Lower leg skin (tissue), 2 donors: Measurements from ENCODE around the genes TANGO2 and SNAP29.

GRCh38 chr22:19963877-19964490 is 22.4 kb upstream of the TXNRD2 start:
- PRO-cap: no peak
- RAMPAGE, long total RNA, 2 experiments: no peak in any of the 2 experiments

DNA sequence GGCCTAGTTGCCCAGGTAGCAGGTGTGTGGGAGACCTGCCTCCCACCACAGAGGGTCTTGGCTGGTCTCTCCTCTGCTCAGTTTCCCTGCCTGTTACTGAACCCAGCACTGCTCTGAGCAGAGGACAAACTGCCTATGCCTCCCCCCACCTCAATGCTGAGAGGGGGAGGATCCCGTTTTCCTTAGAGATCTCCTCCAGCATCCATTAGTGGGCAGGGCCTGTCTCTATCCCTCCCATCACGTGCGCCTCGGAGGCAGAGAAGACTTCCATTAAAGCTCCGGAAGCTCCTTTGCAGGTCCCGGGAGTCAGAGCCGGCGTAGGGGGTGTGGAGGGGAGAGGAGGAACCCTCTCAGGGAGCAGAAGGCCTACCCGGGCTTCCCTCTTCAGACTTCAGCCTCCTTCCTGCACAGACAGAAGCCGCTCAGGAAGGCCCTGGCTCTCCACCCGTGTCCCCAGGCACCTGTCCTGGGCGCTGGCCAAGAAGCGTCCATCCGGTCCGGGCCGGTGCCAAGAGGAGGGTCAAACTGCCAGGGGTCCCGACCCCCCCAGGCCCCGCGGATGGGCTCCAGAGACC is 30.3 kb downstream of the ARVCF start:
- PRO-cap: unidirectional peak, plus-strand start at position 293 of the sequence
- RAMPAGE, long total RNA, 2 experiments: no peak in any of the 2 experiments

DNA sequence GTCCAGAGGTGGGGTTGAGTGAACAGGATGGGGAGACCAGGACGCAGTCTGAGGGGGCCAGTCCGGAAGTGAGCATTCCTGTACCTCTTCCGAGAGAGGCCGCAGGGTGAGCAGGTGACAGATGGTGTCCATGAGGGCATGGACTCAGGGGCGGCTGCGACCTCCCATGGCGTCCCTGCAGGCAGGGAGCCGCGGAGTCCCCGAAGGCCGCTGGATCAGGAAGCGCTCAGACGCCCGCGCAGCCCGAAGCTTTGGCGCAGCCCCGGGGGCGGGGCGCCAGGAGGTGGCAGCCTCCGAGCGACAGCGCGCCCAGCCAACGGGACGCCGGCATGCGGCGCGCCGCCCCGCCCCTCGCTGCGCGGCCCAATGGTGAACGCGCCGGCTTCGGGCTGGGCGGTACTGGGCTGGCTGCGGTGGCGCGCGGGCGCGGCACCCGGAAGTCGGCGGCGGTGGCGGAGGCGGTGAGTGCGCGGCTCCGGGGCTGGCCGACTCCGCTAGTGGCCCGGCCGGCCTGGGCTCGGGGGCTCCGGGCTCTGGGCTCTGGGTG is at the start of gene TANGO2:
TSS of gene TANGO2 (plus strand) at position 437 of the 547 bp plus-strand sequence.
- PRO-cap: bidirectional peak, plus-strand start at position 438 of the sequence, minus-strand start at position 217 of the sequence
- RAMPAGE, long total RNA, 2 experiments: start-site peak on the plus strand in 1 of 2 experiments, centred at position 439 of the sequence, 52 reads per replicate

- PRO-cap: no peak
- RAMPAGE, long total RNA, 2 experiments: no peak in any of the 2 experiments
These were observed 2.0 kb downstream of the TANGO2 start for GRCh38 chr22:20022911-20023296.

DNA sequence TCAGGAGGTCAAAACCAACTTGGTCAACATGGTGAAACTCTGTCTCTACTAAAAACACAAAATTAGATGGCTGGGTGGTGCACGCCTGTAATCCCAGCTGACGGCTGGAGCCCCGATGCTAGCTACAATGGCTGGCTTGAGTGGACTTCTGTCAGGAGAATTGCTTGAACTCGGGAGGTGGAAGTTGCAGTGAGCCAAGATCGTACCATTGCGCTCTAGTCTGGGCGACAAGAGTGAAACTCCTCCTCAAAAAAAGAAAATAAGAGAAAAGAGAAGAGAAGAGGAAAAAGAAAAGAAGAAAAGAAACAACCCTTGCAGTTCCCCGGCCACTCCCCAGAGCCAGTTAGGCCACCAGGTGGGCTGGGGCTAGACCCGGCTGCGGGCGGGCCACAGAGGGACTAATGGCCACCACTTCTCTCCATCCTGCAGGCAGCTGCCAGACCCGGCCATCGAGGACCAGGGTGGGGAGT is 17.1 kb upstream of the DGCR8 start:
- PRO-cap: no peak
- RAMPAGE, long total RNA, 2 experiments: no peak in any of the 2 experiments

DNA sequence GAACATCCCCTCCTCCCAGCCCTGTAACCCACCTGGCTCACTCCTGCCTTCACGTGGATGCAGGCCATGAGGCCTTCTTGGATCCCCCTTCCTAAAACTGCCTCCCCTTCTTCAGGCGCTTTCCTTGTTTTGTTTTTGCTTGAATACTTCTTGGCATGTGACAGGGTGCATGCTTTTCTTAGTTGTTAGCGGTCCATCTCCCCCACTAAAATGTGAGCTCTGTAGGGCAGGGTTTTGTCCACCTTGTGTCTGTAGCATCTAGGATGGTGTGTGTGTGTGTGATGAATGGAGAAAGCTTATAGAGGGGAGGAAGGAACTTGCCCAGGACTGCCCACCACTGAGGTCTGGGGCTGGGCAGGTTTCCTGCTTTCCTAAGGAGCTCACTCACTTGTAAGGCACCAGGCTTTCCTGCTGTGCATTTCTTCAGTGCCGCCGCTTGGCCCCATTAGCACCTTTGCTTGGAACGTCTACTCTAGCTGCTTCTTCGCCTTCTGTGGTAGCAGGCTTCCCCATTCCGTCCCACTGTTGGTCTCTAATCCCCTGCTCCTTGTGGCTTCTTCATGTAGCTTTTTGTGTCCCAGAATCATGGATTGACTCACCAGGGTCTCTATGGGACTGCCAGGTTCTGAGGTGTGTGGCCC is 3.2 kb downstream of the DGCR8 start:
- PRO-cap: no peak
- RAMPAGE, long total RNA, 2 experiments: no peak in any of the 2 experiments

- PRO-cap: no peak
- RAMPAGE, long total RNA, 2 experiments: no peak in any of the 2 experiments
These were observed 8.5 kb upstream of the RANBP1 start for GRCh38 chr22:20107193-20107973.

GRCh38 chr22:20128614-20129319 is 2.8 kb upstream of the ZDHHC8 start:
- PRO-cap: no peak
- RAMPAGE, long total RNA, 2 experiments: no peak in any of the 2 experiments

- PRO-cap: no peak
- RAMPAGE, long total RNA, 2 experiments: no peak in any of the 2 experiments
These were observed 3.4 kb downstream of the CCDC188 start for GRCh38 chr22:20147320-20147931.

DNA sequence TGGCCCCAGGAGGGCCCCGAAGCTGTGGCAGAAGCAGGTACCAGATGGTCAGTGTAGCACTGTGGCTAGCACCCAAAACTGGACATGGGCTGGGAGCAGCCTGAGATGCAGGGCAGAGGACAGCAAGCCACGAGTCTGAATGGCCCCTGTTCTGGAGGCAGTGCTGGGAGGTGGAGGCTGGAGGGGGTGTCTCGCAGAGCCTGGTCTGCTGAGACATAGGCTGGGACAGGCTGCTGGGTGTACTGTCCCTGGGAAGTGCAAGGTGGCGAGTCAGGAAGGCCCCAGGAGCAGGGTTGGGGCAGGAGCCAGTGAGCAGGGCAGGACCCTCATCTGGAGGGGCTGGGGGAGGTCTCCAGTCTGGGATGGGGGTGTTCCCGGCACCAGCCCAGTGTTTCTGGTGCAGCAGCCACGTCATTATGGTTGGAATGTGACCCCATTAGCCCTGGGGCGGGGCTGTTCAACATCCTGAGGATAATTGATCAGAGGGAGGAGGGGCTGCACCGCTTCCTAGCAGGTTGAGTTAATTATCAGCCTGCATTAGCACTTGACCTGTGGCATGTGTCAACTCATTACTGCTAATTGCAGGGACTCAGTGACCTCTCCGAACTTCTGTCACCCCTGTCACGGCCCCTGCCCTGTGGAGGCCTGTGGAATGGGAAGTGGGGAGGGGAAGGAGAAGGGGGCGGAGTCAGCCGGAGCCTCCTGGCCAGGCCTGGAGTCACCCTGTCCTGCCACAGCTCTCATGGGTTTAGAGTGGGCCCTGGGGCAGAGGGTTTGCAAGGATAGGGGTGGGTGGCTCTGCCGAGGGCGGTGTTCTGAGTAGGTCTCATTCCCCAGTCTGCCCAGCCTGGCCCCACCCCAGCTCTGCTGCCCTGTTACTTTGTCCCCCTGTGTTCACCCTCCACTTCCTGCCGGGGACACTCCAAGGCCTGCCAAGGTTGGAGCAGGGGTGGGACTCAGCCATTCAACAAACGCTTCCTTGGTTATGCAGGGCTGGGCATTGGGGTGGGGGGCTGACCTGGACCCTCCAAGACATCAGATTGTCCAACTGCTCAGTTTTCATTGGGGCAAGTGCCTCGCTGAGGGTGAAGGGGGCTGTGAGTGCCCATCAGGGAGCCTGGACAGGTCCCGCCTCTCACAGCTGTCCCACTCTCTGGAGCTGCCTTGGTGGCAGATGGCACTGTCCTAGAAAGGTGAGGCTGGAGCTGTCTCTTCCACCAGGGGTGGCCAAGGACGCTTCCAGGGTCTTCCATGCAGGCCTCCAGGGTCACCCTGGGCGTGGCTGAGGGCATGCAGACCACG is 52.9 kb upstream of the CCDC188 start:
- PRO-cap: no peak
- RAMPAGE, long total RNA, 2 experiments: no peak in any of the 2 experiments

GRCh38 chr22:20245967-20246703 is 22.0 kb downstream of the RTN4R start:
- PRO-cap: no peak
- RAMPAGE, long total RNA, 2 experiments: no peak in any of the 2 experiments

DNA sequence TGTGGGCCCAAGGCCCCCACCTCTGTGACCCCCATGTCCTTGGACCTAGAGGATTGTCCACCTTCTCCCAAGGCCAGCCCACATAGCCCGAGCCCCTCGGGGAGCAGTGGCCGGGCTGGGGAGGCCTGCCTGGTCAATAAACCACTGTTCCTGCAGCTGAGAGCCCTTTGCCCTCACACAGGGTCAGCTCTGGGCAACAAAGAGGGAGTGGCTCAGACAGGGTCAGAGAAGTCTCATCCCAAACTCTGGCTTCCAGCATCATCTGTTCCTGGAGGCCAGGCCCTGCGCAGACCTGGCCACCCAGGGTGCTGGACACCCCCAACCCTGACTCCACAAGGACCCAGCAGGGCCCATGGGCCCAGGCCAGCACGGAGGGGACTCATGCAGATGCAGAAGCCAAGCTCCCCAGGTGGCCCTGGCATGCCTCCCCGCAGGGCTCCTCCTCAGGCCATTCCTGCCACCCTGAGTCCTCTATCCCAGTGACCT is 6.4 kb downstream of the DGCR6L start:
- PRO-cap: no peak
- RAMPAGE, long total RNA, 2 experiments: no peak in any of the 2 experiments

- PRO-cap: no peak
- RAMPAGE, long total RNA, 2 experiments: no peak in any of the 2 experiments
These were observed 3.0 kb upstream of the DGCR6L start for GRCh38 chr22:20322935-20323235.

DNA sequence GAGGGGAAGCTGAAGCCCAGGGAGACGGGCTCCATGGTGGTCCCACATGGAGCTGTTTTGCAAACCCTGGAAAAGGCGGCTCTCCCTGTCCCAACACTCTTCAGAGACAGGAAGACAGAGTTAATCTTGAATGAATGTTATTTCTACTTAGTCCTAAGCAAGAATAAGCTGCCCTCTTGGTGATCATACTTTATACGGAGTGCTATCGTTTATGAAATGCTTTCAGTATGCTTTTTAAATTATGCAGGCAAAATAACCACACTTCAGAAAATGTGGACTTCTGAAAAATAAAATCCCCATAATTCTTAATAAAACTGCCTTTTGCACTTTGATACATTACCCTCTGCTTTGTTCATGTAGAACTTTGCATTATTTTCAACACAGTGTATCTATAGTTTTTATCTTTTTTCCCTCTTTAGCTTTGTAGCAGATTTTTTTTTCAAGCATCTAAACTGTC is 14.2 kb downstream of the ZNF74 start:
- PRO-cap: no peak
- RAMPAGE, long total RNA, 2 experiments: no peak in any of the 2 experiments

GRCh38 chr22:20531304-20532351 is 24.2 kb downstream of the MED15 start:
- PRO-cap: bidirectional peak, plus-strand start at chr22:20531593, minus-strand start at chr22:20531388
- RAMPAGE, long total RNA, 2 experiments: no peak in any of the 2 experiments

DNA sequence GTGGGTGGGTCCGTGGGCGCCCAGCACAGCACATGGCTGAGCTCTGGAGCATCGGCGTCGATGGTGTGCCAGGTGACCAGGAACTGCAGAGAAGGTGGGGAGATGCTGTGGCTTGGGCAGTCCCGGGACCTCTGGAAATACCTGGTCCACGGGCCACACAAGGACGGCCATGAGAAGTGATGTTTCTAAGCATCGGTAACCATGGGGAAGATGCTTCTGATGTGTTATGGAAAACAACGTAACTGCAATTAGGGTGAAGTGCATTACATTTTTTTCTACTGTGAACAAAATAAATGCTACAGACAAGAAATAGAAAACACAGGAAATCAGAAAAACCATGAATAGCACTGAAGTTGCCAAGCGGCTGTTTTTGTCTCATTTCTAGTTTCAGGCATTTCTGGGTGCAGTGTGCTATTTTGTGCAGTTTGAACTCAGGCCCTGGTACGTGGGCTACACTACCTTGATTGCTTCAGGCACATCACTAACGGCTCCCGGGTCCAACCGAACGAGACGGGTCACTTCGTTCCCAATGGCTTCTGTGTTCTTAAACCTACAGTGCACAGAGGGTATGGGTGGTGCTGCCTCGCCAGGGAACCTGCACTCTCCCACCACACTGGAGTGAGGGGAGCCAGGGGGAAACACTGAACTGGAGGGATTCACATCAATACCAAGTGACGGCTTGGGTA is 46.5 kb upstream of the SERPIND1 start:
- PRO-cap: no peak
- RAMPAGE, long total RNA, 2 experiments: no peak in any of the 2 experiments

- PRO-cap: no peak
- RAMPAGE, long total RNA, 2 experiments: no peak in any of the 2 experiments
These were observed 3.7 kb downstream of the SERPIND1 start for GRCh38 chr22:20777428-20778135.

- PRO-cap: no peak
- RAMPAGE, long total RNA, 2 experiments: no peak in any of the 2 experiments
These were observed 7.6 kb downstream of the SERPIND1 start for GRCh38 chr22:20781426-20782026.

GRCh38 chr22:20858940-20859562 is at the start of gene SNAP29:
SNAP29 (plus strand) TSS chr22:20859007.
- PRO-cap: bidirectional peak, plus-strand start at chr22:20859033, minus-strand start at chr22:20858774
- RAMPAGE, long total RNA, 2 experiments: start-site peak on the plus strand in 2 of 2 experiments, at chr22:20859009-20859097 at its widest, 471 to 755 reads per replicate

DNA sequence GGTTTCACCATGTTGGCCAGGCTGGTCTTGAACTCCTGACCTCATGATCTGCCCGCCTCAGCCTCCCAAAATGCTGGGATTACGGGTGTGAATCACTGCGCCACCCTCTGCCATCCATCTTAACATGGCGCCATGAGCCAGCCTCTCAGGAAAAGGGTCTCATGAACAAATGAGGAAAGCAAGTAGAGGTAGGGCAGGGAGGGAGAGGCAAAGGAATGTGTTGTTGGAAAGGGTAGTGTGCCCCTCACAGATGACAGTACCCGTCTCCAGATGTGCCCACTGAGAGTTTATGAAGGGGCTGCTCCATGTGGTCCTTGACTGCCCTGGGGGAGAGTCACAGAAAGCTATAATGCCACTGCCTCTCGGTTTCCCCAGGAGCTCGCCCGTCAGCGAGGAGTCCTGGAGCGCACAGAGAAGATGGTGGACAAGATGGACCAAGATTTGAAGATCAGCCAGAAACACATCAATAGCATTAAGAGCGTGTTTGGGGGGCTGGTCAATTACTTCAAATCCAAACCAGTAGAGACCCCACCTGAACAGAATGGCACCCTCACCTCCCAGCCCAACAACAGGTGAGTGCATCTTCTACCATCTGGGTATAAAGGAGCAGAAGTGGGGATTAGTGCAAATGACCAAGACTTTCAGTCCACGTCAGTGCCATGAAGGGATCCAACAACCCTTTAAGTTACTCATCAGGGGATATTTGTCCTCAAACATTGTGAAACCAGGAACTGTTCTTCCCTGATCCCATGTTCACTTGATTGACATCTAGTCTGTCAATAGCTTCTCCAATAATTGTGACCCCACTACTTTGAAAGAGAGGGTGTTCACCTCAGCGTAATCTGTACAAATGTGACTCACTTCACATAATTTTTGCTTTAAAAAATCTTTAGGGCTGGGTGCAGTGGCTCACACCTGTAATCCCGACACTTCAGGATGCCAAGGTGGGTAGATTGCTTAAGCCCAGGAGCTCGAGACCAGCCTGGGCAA is 11.4 kb downstream of the SNAP29 start:
- PRO-cap: no peak
- RAMPAGE, long total RNA, 2 experiments: no peak in any of the 2 experiments